Thoracic aorta endothelial cell (primary cell): ENCODE measurements around a stretch of chr1.

DNA sequence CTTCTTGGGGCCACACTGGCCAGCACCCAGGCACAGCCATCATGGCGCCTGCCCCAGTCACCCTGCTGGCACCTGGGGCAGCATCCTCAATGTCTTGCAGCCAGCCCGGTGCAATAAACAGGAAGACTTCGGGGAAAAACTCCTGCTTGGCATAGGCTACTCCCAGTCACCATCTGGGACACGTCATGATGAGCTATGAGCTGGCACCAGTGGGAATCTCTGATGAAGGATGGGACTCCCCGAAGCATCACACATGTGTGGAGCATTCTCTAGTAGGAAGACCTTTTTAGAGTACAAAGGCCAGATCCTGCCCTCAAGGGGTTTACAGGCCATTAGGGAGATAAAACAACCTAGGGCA lies 208.0 kb upstream of the IRF2BP2 start:
- CAGE, long polyA plus RNA = no peak

DNA sequence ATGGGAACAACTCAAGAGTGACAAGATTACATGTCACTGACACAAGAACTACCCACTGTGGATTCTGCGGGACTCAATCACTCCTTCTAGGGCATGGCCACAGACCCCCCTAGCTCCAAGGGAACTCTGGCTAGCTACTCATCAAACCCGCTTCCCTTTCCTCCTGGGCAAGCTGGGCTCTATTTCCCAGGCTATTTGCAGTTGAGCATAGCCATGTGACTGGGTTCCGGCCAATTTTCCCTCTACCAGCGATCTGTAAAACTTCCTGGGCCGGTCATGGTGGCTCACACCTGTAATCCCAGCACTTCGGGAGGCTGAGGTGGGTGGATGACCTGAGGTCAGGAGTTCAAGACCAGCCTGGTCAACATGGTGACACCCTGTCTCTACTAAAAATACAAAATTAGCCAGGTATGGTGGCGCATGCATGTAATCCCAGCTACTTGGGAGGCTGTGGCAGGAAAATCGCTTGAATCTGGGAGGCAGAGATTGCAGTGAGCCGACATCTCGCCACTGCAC lies 214.9 kb upstream of the IRF2BP2 start:
- CAGE, long polyA plus RNA = no peak

GRCh38 chr1:234825454-234826221 lies 215.7 kb upstream of the IRF2BP2 start:
- CAGE, long polyA plus RNA = no peak

- CAGE, long polyA plus RNA = no peak
Observed at GRCh38 chr1:234854203-234854631, 244.2 kb upstream of the IRF2BP2 start.

DNA sequence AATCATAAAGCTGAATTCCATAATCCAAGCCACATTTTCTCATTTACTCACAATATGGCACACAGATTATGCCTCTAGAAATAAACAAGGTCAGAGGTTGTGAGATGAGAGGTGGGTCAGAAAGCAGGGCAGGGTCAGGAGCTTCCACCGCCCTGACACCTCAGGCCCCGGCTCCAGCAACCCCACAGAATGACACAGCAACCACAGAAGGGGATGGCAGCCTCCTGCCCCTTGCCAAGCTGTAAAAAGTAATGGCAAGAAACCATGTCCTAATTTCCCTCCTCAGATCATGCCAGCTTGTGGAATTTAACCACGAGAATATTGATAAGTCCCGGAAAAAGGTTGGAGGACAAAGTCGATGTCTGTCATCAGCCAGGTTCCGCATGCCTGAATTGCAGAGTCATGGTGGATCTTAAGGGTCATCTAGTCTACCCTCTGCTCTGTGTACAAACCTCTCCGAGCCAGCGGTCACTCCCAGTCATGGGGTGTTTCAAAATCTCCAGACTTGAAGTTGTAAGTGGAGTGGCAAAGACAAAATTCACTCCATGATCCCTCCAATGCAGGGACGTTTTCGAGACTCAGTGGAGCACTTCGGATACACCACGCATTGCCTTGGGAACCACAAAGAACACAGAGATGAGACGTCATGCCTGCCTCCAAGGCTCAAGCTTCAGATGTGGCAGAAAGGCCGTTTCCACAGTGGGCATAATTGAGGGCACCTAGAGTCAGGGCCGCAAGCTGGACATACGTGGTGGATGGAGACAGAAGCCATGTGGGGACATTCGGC lies 254.1 kb downstream of the TOMM20 start:
- CAGE, long polyA plus RNA = no peak

GRCh38 chr1:234912681-234913469 lies 215.8 kb downstream of the TOMM20 start:
- CAGE, long polyA plus RNA = no peak

DNA sequence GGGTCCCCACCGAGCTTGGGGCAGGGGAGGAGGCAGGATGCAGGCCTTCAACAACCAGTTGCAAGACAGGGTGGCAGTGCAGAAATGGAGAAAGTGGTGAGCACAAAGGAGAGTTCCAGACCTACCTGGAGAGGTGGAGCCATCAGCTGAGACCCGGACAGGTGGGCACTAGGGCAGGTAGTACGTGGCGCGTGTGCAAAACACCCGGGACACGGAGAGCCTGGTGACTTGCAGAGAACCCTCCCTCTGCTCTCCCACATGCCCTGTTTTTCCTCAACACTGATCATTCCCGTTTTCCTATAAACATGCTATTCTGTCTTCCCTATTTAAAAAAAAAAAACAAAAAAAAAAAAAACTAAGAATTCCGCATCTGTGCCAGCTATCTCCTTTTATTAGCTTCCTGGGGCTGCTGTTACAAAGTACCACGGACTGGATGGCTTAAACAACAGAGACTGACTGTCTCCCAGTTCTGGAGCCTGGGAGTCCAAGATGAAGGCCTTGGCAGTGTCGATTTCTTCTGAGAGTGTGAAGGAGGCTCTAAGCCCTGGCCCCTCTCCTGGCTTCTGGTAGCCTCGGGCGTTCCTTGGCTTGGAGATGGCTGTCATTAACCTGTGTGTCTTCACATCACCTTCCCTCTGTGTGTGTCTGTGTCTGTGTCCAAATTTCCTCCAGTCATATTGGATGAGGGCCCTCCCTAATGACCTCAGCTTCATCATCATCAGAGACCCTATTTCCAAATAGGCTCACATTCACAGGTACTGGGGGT lies 138.6 kb downstream of the TOMM20 start:
- CAGE, long polyA plus RNA = no peak

GRCh38 chr1:235023026-235023376 lies 105.6 kb downstream of the TOMM20 start:
- CAGE, long polyA plus RNA = no peak

DNA sequence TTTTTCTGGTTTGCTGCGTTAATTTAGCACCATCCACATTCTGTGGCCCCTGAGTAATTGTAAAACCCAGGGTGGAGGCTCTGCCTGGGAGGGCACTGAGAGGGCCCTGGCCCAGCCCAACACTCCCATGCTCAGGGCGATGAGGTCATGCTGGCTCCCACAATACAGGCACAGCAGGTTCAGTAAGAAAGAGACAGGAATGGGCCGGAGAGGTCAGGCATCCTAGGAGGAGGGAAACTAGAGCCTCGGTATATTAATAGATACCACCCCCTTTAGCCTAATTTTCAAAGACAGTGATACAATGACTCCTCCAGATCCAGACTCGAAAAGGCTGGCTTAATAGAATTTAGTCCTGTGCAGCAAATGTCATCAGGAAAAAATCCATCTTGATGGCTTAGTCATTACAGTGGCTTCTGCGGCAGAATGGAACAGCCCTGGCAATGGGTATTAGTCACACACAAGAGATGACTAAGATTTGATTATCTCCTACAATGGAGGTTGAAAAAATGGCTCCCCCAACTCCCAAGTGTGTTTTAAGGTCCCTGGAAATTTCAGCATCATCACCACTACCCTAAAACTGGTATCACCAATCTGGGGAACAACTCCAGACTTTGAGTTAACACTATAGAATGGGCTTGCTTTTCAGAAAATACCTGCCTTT lies 43.8 kb upstream of the LYST start:
- CAGE, long polyA plus RNA = no peak

DNA sequence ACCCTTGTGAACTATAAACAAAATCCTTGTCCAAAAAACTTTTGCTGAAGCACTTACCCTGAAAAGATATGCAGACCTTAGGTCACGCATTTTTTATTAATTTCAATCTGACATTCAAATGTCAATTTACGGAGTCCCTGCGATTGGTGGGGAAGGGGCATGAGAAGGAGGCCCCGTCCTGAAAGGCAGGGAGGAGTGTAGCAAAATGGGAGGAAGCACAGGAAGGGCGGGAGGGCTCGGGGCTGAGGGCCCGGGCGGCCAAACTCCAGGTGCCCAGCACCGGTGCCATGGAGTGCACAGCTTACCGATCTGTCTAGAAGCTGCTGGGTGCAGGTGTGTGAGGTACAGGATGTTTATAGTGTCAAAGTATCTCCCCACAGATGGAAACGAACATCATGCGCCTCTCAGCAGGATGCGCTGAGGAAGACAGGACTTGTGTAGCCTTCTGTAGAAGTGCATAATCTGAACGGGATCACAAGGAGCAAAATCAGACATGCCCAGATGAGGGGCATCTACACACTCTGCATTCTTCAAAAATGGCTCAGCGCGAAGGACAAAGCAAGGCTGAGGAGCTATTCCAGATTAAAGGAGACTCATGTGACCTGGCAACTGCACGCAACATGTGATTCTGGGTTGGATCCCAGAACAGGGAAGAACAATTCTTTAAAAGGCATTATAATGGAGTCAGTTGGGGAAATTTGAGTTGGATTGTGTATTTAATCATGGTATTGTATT lies 68.9 kb upstream of the LYST start:
- CAGE, long polyA plus RNA = no peak

DNA sequence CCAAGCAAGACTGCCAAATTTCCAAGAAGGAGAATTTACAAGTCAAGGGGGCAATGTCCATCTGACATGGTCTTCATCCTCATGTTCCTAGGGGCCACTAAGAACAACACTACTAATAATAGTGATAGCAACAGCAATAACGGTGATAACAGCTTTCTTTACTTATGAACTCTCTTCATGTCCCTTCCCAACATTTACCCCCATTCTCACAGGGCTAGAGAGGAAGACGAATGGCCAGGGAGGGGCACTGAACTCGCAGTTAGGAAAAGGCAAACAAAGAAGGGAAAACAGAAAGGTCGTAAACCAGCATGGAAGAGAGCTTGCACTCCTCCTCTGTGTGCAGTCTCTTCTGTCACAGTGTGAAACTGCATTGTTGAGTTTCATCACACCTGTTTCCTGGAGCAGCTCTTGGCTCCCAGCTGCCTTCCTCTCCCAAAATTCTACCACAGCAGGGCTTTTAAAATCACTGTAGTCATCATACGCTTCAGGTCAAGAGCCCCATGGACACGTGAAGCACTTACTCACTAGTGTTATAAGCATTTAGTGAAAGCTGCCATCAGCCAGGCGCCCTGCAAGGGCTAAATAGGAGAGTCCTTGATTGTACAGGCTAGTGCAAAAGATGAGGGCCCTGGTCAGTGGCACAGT lies 63.3 kb downstream of the NID1 start:
- CAGE, long polyA plus RNA = no peak

- CAGE, long polyA plus RNA = no peak
Observed at GRCh38 chr1:236008860-236009661, 55.8 kb downstream of the NID1 start.

GRCh38 chr1:236067727-236068423 lies 3.0 kb upstream of the NID1 start:
- CAGE, long polyA plus RNA = no peak

DNA sequence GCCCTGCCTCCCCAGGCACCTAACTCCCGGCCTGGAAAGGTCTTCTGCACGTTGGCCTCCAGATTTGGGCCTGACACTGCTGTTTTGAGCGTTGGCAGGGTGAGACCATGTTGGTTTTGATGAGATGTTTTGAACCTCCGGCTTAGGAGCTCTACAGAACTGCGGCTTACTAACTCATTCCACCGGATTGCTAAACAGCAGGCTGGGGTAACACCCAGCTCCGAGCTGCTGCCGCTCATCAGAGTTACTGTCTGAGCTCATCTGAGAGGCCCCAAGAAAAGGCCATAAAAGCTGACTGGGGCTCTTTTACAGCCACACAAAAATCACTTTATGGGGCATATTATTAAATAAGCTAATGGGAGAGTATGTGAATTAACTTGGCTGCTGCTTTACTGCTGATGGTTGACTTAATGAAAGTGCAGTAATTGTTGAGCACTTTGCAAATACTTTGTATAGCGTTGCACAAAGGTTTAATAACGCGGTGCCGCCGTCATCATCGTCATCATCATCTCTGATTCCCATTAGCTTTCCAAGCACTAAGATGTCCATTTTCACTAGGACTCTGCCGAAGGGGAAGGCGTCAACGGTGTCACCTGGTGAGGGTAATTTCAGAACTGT lies 1.2 kb downstream of the GPR137B start:
- CAGE, long polyA plus RNA = no peak

DNA sequence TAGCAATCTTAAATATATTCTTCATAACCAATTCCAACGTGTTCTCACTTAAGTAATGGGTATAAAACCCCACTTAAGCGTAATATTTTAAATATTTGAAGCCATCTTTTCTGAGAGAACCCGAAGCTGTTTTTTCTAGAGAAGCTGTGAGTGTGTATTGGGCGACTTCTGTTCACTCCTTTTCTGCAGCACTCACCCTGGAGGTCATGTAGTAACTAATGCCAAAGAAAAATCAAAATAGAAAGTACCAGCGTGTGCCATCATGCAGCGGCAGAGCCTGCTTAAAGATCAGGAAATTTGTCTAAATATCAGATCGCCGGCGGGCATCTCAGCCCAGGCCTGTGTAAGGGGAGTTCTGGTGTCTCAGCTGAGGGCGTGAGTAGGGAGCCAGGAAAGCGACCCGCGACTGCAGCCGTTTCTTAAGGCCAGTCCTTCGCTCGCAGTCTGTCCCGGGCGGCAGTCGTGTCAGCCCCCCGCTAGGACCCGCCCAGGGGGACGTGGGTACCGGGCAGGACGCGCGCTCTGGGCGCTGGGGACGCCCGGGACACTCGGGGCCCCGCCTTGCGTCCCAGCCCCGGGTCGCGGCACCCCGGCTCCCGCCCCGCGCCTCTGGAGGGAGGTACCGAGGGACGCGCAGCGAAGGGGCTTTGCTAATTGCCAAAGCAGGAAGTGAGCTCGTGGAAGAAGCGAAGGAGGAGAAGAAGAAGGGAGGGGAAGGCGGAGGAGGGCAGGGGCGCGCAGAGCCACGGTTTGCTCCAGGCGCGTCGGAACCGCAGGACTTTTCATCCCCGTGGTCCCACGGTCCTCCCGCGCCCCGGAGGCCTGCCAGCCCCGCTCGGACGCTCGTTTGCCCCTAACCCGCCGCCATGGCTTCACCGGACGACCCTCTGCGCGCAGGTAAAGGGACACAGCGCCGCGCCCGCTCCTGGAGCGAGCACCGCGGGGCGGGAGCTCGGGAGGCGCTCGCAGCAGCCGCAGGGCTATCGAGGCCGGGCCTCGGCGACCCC lies 981 bp downstream of the EDARADD start:
- CAGE, long polyA plus RNA = no peak

- CAGE, long polyA plus RNA = no peak
Observed at GRCh38 chr1:236710531-236710930, 24.2 kb downstream of the ACTN2 start.

DNA sequence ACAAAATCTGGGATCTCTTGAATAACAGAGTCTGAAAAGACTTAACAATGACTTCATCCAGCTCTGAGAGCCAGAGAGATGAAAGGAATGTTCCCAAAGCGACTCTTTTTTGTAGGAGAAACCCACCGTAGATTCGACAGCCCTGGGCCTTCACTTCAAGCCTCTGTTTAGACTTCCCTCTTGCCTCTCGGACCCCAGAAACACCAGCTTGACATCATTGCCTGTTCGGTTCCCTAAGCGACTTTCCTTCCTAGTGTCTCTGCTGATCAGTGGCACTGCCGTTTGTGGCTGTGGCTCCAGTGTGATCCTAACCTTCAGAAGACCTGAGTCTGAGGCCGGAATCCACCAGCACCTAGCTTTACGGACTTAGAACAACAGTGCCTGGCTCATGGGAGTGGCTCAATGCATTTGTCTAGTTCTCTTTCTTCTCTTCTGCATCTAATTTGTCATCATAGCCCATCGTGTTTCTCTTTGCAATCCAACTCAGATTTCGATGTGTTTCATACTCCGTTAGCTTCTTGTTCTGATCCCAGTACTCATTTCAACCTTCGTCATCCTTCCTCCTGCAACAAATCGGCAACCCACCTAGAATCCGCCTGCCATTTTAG lies 6.0 kb downstream of the RYR2 start:
- CAGE, long polyA plus RNA = no peak

- CAGE, long polyA plus RNA = no peak
Observed at GRCh38 chr1:237726730-237727371, 163.9 kb downstream of the ZP4 start.

DNA sequence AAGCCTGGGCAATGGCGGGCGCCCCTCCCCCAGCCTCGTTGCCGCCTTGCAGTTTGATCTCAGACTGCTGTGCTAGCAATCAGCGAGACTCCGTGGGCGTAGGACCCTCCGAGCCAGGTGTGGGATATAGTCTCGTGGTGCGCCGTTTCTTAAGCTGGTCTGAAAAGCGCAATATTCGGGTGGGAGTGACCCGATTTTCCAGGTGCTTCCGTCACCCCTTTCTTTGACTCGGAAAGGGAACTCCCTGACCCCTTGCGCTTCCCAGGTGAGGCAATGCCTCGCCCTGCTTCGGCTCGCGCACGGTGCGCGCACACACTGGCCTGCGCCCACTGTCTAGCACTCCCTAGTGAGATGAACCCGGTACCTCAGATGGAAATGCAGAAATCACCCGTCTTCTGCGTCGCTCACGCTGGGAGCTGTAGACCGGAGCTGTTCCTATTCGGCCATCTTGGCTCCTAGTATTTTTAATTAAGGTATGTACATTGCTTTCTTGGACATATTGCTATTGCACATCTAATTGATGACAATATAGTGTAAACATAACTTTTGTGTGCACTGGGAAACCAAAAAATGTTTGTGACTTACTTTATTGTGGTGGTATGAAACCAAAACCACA lies 242.8 kb downstream of the CHRM3 start:
- CAGE, long polyA plus RNA = no peak

DNA sequence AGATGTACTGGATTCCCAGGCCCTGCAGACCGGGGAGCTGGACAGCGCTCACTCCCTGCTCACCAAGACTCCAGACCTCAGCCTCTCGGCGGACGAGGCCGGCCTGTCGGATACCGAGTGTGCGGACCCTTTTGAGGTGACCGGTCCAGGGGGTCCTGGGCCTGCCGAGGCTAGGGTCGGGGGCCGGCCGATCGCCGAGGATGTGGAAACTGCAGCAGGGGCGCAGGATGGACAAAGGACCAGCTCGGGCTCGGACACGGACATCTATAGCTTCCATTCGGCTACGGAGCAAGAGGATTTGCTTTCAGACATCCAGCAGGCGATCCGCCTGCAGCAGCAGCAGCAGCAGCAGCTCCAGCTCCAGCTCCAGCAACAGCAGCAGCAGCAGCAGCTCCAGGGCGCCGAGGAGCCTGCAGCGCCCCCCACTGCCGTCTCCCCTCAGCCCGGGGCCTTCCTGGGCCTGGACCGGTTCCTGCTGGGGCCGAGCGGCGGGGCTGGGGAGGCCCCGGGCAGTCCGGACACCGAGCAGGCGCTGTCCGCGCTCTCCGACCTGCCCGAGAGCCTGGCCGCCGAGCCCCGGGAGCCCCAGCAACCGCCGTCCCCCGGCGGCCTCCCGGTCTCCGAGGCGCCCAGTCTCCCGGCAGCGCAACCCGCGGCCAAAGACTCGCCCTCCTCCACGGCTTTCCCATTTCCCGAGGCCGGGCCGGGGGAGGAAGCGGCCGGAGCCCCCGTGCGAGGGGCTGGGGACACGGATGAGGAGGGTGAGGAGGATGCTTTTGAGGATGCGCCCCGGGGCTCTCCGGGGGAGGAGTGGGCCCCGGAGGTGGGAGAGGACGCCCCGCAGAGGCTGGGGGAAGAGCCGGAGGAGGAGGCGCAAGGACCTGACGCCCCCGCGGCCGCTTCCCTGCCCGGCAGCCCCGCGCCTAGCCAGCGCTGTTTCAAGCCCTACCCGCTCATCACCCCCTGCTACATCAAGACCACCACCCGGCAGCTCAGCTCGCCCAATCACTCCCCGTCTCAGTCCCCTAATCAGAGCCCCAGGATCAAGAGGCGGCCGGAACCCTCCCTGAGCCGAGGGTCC lies 1.1 kb downstream of the FMN2 start:
- CAGE, long polyA plus RNA = no peak